ENCODE measurements around a stretch of chr13.

- PRO-cap = bidirectional peak, plus-strand start at chr13:97975020, minus-strand start at chr13:97974852
Measured at GRCh38 chr13:97974574-97975094, 21.2 kb downstream of the IPO5 start.

DNA sequence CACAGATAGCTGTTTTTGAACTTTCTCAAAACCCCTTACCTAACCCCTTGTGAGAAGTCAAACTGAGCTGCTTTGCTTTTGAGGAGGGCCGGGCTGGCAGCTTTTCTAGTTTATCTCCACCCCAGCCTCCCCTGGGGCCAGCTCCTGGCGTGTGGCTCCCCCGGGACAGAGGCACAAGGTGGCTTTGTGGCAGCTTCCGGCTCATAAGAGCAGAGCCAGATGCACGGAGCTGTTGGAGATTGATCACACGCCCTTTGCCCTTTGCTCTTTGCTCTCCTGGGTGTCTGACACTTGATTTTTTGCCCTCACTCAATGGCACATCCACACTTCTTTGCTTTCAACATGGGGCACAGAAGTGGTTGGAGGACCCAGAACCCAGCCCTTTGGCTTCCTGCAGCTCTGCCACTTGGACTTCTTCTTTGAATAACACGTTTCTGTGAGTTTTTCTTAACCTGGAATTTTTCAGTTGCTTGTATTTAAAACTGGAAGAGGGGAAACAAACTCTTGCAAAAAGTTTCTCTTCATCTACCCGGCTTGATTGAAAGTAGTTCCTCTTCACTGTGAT, 25.0 kb upstream of the RNF113B start:
- PRO-cap = unidirectional peak, minus-strand start at position 180 of the sequence

DNA sequence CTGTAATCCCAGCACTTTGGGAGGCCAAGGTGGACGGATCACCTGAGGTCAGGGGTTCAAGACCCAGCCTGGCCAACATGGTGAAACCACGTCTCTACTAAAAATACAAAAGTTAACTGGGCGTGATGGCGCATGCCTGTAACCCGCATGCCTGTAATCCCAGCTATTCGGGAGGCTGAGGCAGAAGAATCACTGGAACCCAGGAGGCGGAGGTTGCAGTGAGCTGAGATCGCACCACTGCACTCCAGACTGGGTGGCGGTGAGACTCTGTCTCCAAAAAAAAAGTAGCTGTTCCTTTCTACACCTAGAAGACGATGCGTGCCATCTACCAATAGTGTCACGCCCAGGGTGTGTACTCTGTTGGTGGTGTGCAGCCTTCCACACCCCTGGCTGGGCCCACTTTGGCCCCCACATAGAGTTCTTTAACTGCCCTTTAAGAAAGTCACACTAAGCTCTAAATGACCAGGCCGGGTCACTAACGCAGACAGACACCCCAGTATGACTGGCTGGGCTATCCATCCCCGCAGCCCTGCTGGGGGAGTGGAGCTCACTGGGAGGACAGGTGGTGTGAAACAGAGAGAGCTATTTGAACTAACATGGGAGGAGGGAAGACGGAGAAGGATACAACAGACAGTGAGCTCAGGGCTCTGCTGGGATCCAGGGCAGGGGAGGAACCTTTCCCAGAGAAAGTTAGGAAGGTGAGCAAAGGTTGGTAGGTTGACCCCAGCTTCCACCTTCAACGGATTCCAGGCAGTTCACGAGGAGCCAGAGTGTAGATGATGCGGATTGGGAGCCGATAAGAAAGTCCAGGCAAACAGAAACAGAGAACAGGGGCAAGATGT, 70.1 kb upstream of the RNF113B start:
- PRO-cap = no peak

DNA sequence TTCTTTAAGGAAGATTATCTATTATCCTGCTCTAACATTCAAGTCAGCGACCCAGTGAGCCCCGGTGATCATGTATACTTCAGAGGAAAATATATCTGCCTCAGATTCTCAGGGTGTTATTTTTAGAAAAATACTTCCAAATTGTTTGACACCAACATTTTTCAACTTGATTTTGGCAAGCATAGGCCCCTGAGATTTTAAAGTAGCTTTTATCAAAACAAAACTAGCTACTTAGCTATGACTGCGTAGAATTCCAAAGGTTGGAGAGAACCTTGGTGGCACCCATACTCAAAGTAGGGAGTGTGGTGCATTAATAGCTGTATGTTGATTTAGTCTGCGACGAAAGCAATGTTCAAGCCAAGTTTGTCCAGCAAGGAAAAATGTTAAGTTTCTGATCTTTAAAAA, 75.7 kb upstream of the RNF113B start:
- PRO-cap = no peak

DNA sequence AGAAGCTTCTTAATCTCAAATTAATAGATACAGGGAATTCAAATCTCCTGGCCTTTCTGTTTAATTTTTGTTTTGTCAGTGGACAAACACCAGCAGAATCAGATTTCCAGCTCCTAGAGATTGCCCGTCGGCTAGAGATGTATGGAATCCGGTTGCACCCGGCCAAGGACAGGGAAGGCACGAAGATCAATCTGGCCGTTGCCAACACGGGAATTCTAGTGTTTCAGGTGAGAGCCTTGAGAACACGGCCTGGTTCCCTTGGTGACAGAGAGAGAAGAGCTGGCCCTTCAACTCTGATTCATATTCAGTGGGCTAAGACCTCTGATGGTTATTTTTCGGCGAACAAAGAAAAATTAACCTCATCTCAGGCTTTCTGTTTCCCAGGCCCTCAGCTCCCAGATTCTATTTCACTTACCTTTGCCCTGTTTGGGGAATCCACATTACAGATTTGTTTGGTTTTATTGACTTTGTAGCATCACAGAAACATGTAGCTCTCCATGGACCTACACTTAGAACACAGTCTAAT, 191.3 kb downstream of the STK24 start:
- PRO-cap = no peak

GRCh38 chr13:98390518-98391076, 186.3 kb downstream of the STK24 start:
- PRO-cap = no peak

DNA sequence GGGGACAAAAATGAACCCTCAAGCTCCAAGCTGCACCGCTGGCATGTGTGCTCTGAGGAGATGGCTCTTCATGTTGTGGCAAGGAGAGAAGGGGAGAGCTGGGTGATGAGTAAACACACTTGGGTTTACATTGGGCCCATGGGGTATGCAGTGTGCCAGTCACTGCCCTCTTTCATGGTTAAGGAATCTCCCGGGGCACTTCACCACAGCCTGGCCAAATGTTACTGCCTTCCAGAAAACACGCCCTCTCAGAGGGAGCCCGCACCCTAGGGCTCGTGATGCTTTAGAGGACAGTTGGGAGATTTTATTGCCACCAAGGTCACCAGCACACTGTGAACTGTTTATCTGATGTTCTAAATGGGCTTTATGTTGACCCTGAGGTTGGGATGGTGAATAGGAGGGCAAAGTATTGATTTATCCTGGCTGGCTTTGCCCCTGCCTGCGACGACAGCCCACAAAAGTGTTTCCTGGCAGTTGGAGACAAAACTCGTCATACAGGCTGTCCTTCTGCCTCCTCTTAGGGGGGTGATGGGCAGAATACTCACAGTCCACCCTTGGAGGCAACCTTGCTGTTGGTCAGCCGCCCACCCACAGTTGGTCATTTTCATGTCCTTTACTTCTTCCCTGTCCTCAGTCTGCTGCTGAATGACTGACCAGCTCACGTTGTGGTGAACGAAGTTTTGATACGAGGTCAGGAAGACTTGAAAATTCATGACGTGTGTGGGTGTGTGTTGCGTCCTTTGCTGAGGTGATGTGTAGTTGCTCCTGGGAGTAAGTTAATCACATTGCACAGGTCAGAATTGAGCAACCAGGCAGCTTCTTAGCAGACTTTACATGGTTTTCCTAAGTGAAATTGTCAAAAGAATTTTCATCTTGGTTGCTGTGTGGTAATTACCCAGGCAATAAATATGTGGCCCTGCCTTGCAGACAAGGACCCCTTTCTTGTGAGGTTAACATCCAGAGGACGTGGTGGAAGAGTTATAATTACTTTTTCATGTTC, 156.8 kb downstream of the STK24 start:
- PRO-cap = no peak

GRCh38 chr13:98448648-98449671, 127.9 kb downstream of the STK24 start:
- PRO-cap = no peak

DNA sequence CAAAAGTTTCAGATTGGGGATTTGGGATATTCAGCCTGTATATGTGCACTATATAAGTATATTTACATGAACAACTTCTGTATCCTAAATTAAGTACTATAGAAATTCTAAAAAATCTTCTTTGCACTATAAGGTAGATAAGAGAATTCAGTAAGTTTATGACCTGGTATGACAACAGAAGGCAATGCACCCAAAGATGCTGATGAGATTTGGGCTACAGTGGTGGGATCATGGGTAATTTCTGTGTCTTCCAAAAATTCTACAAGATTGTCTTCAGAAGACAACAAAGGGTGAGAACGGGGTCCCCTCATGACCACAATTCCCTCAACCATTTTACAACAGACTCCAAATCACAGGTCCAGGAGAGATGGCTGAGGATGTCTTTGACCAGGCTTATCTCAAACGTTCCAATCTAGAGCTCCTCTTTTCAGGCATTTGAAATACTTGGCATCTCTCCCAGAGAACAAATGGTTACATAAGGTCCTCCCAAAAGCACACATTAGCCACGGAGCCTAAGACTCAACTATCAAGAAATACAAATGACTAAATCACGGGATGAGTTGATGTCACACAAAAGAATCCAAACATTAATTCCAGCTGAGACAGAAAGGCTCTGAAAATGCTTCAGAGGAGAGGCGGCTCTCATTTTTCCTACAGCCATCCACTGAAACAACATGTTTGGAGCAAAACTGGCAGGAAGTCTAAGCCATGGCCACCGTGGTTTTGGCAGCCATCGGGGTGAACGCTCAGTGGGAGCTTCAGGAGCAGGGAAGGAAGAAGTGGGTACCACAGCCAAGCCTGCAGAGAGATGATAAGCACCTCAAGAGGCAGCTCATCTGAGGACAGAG, 122.7 kb downstream of the STK24 start:
- PRO-cap = no peak

DNA sequence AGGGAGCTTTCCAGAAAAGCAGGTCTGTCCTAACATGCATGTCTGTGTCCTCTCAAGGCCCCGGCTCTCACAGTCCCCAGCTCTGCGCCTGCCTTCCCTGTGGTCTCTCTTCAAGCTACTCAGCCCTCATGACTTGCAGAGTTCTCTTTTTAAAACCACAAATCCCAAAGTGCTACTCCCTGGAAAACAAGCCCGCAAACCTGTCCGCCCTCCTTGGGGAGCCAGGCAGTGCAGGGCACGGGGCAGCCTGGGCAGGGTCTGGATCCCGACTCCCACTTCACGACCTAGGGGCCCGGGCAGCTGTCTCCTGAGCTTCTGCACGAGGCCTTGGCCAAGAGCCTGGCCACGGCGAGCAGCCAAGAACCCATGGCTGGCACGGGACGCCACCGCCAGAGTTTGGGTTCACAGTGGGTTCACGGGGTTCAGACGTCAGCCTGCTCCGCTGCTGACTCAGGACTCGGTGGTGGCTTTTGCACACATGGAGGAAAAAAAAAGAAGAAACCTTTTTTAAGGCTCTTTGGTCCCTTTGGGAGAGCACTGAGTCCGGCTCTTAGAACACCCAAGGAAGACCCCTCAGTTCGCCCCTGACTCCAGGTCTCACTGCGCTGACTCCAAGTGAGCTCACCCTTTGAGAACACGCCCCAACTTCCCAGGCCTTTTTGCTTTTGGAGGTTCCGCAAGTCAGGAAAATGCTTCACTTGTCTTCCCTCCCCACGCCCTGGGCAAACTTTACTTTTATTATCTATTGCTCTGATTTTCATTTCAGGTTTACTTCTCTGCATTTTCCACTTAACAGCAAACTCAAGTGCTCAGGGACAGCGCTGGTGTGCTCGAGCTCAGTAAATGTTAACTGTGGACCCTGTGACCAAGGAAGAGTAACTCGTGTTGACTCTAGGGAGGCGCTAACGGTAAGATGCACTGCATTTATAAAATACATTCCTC, 93.7 kb downstream of the STK24 start:
- PRO-cap = bidirectional peak, plus-strand start at position 425 of the sequence, minus-strand start at position 260 of the sequence; unidirectional peak, minus-strand start at position 845 of the sequence

DNA sequence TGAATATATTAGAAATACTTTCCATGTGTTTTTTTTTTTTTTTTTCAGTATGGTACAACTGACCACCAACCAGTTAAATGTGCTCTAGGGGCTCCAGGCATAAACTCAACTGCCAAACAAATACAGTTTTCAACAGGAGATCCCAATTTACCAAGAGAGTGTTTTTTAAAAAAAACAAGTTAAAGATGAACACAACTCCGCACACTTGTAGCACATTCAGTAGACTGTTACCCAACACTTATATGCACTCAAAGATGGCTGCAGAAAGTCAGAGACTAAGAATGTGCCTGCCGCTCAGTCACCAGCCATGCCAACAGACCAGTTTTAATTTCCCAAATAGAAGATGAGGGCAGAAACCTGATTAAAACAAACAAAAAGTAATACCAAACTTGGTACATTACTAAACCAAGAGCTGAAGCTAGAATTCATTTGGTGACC, 73.9 kb downstream of the STK24 start:
- PRO-cap = bidirectional peak, plus-strand start outside the sequence, minus-strand start at position 315 of the sequence

DNA sequence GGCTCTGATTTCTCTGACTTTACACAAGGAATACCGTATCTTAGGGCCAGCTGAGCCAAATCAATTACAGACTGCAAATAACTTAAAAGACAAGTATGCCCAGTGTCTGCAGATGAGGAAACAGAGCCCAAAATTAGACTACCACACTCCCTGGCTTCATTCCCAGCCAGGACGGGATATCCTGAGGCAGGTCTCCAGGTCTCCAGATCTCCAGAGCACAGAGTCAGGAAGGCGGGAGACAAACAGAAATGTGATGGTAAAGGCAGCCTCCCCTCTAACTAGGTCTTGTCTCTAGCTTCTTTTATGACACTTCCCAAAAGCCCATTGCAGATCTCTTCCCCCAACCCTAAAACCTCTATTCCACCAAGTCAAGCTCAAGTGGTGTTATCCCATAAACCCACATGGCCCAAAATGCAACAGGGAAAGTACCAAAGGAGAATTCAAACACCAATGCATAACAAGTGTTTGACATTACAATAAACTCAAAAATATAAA, 69.3 kb downstream of the STK24 start:
- PRO-cap = no peak

GRCh38 chr13:98509621-98510113, 67.2 kb downstream of the STK24 start:
- PRO-cap = no peak

- PRO-cap = no peak
Measured at GRCh38 chr13:98559065-98559606, 17.8 kb downstream of the STK24 start.

GRCh38 chr13:98584754-98585331, 7.9 kb upstream of the STK24 start:
- PRO-cap = no peak

DNA sequence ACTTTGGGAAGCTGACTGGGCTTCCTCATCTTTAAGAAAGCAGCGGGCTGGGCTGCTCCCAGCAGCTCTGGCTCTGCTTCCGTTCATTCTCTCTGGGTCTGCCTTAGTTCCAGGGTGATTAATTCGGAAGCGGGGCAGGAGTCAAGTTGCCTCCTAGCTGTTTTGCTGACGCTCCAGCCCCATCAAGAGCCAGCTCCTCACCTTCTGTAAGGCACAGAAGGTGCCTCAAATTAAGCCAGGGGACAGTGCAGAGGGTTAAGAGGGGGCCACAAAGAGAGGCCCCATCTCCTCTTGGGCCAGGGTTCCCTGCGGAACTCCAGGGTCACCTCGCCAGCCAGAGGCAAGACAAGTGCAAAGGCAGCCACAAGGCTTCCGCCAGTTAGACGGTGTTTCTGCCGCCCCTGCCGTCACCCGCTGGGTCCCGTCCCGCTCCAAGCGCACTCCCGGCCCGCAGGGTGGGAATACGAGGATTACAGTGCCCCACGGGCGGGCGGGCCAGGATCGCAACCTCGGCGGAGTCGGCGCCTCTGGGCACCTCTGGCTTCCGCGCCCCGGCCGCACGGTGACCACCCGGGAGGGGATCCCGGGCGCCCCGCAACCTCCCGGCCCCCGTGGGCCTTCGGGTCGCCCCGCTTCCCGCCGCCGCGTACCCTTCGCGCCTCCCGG, 483 bp downstream of the SLC15A1 start:
- PRO-cap = no peak

GRCh38 chr13:98842875-98843100, 90.3 kb upstream of the SLC15A1 start:
- PRO-cap = no peak

- PRO-cap = no peak
Measured at GRCh38 chr13:98928232-98928613, 49.6 kb downstream of the DOCK9 start.

DNA sequence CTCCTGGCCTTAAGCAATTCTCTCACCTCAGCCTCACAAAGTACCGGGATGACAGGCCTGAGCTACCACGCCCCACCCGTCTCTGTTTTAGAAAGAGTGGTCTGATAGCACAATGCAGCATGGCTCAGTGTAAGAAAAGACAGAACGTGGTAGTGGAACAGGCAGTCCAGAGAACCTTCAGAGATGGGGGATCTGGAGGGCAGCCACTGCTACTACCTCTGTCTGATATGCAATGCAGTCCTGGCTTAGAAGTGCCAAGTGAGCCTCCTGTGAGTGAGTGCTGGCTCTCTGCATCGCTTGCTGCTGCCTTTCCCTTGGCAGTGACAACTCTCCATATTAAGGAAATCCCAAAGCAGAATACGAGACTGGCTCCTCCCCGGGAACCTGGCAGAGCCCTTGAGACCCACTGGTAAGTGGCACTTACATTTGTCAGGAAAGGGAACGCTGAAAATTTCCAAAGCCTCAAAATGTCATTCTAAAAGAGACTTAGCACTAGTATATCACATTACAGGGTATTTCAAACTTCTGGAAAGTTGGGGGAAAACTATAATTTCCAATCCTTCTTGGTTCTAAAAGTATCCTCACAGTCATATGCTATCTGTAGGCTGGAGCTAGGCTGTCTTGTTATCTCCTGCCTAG, 7.5 kb downstream of the DOCK9 start:
- PRO-cap = no peak

DNA sequence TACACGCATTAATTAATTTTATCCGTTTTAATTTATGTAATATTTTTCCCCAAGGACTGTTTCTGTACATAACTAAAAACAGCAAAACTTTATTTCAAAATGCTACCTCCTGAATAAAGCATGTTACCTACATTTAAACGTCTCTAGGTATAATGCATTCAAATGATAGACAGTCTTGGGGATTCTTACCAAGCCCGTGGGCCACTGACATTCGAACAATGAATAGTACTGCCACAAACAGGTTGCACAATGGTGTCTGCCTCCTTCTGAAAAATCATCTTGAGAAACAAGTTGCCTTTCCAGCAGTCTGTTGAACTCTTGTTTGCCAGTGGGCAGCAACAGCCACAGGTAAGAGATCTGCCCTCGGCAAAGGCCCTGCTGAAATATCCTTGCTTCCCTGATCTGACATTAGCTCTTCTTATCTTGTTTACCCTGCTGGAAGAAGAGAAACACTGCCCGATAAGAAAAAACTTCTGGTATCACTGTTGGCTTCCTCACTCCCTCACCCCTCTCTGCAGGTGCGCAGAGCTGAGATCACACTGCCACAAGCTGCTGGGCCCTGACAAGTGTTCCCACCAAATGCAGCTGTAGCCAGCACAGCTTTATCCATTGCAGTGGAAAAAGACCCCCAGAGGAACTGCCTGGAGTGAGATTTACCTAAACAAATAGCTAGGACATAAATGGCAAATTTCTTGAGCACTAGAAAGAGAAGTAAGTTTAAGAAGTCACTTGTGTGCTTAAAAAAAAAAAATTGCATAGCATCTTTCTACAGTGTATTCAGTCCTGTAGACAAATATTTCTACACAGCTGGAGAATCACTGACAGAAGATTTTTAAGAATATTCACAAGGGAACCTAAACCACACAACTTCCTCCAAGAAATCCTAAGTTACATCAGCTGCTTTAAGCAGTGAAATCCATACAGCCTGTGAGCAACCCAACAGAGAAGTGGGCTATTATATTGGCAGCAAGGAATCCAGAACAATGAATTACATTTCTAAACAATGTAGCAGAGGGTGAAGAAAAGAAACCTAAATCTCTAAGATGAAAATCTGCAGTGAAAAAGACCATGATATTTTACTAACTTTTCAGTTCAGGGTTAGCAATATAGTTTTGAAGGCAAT, 1.8 kb downstream of the DOCK9 start:
- PRO-cap = no peak